Jurkat, Clone E6-1 (cell line): Measurements from ENCODE around the genes UPK3B, SPDYE17, GSAP and MAGI2.

DNA sequence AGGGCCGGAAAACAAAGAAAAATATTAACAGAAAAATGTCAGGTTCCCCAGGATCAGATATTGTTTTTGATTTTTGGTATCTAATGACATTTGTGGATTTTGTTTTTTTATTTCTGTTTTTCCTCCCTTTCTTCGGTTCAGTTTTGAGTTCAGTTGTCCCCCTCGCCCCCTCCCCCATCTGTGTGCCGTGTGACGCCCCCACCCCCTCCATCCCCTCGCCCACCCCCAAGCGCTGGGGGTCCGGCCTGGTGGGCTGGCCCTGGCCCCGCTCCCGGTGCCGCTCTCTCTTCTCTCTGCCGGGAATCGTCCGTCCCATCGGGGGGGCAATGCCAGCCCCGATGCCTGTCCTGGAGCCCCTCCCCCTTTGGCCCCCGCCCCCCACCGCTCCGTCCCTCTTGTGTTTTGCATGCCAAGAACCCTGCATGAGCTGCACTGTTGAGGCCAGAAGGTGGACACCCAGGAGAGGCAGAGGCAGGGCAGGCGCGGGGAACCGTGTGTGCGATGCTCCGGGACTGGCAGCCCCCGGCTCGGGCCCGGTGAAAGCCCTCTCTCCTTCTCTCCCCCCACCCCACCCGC is 22.2 kb upstream of the HSPB1 start:
- RRBS, result no CpG with 5 or more reads among the region's 28 CpGs

- RRBS, result no CpG with 5 or more reads among the region's 5 CpGs
Observed at GRCh38 chr7:76331157-76331681, 27.6 kb downstream of the YWHAG start.

- RRBS, result 29% methylated on average over 3 of the region's 31 CpGs
Observed at GRCh38 chr7:76509990-76511206, at the start of gene UPK3B. Gene UPK3B, plus strand, starts transcription at chr7:76510552.

GRCh38 chr7:76512133-76512442 is 1.7 kb downstream of the UPK3B start:
- RRBS, result 77% methylated on average over 2 of the region's 12 CpGs

- RRBS, result no CpG with 5 or more reads among the region's 17 CpGs
Observed at GRCh38 chr7:76991955-76992473, 40.1 kb downstream of the SPDYE17 start.

DNA sequence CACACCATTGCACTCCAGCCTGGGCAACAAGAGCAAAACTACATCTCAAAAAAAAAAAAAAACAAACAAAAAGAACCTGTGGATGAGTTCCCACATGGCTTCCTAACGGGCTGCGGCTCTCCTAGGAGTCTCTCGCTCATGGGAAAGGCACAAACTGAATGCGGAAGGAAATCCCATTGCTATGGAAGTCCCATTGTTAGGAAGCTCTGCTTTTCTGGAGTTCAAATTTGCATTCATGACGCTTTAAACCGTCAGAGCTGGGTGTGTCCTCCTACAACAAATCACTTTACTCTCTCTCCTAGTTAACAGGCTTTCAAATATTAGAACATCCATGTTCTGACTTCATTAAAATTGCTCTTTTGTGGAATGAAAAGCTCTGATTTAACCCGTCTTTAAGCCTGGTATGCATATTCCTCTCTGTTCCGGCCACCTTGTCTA is at the start of gene SPDYE17:
TSS of gene SPDYE17 (minus strand) at position 198 of the 438 bp plus-strand sequence.
- RRBS, result no CpG with 5 or more reads among the region's 8 CpGs

GRCh38 chr7:77339058-77339406 is 77.1 kb downstream of the GSAP start:
- RRBS, result no CpG with 5 or more reads among the region's 4 CpGs

- RRBS, result no CpG with 5 or more reads among the region's 4 CpGs
Observed at GRCh38 chr7:77413179-77413506, 3.0 kb downstream of the GSAP start.

- RRBS, result 69% methylated on average over 17 of the region's 107 CpGs
Observed at GRCh38 chr7:77415848-77417105, at the start of gene GSAP. Gene GSAP, minus strand, starts transcription at chr7:77416349.

GRCh38 chr7:77583416-77583856 is 46.3 kb downstream of the PTPN12 start:
- RRBS, result no CpG with 5 or more reads among the region's 1 CpG

DNA sequence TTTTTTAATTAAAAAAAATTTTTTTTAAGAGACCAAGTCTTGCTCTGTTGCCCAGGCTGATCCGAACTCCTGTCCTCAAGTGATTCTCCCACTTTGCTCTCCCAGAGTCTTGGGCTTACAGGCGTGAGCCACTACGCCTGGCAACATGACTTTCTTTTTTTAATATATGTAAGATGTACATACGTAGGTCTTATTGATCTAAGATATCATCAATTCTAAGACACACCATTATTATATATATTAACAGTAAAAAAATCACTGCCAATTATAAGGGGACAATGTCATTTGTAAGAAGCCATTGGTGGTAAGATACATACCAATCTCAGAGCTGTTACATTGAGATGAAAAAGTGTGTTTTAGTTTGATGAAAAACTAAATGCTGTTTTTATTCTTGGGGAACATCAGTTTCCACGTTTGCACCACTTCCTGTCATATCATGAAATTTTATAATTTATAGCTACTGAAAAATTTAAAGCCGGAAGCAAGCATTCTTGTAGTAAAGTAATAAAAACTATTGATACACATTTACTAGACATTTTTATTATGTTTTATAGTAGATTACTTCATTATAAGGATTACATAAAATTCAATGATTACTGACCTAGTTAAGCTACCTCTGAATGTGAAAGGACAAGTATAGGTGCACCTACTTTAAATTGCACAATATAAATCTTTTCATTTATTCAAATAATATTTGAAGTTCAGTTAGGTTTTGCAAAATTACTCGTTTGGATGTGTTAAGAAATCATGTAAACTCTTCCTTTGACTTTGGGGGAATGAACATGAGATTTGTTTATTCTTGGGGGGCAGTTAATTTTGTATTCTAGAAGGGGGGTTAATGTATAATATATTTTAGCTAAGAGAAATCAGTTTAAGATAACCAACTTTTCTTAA is 64.5 kb downstream of the PTPN12 start:
- RRBS, result no CpG with 5 or more reads among the region's 7 CpGs

DNA sequence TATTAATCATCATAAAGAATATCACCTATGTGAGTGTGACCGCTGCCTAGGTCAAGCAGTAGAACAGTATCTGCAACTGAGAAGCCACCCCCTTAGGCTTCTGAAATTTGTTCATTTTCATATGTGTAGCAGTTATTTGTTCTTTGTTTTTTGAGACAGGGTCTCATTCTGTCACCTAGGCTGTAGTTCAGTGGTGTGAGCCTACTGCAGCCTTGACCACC is 54.2 kb upstream of the RSBN1L start:
- RRBS, result no CpG with 5 or more reads among the region's 1 CpG

- RRBS, result no CpG with 5 or more reads among the region's 26 CpGs
Observed at GRCh38 chr7:77799337-77799937, 1.2 kb upstream of the TMEM60 start.

GRCh38 chr7:77990052-77990669 is 191.9 kb upstream of the TMEM60 start:
- RRBS, result no CpG with 5 or more reads among the region's 6 CpGs

DNA sequence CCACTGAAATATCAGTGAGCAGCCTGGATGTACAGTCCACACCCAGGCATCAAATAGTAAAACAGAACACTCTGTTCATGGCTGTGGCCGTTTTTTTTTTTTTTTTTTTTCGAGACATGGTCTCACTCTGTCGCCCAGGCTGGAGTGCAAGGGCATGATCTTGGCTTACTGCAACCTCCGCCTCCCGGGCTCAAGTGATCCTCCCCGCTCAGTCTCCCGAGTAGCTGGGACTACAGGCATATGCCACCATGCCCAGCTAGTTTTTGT is 400.0 kb upstream of the TMEM60 start:
- RRBS, result no CpG with 5 or more reads among the region's 7 CpGs

DNA sequence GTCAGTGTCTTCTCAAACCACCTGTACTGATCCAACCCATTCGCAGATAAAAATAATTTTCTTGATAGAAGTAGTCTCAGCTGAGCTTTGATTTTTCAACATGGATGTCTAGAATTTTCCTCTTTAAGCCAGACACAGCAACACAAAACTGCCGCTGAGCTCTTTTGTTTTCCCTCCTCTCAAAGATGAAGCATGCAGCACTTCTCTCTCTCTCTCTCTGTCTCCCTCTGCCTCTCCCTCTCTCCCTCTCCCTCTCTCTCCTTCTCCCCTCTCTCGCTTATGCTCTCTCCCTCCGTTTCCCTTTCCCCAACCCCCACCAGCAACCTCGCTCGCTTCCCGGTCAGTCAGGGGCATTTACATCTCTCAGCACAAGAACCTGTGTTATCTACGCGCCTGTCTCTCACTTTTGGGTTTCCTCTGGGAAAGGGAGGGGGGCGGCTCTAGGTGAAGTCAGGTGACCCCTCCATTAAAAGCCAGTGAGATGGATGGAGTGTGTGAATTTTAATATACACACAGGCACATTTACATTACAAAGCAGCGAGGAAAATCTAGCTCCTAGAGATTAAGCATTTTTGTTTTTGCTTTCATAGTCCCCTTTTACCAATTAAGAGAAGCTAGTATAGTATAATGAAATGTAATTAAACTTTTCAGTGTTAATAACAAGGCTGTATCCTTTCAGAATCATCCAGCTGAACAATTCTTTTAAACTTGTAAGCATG is 682.4 kb downstream of the MAGI2 start:
- RRBS, result no CpG with 5 or more reads among the region's 11 CpGs

- RRBS, result 46% methylated on average over 15 of the region's 72 CpGs
Observed at GRCh38 chr7:79453362-79454404, at the start of gene MAGI2. Gene MAGI2, minus strand, starts transcription at chr7:79453667.

GRCh38 chr7:80174047-80174700 is 39.5 kb downstream of the GNAI1 start:
- RRBS, result no CpG with 5 or more reads among the region's 2 CpGs